Skeletal muscle satellite cell (primary cell): ENCODE data around the gene XKR3.

DNA sequence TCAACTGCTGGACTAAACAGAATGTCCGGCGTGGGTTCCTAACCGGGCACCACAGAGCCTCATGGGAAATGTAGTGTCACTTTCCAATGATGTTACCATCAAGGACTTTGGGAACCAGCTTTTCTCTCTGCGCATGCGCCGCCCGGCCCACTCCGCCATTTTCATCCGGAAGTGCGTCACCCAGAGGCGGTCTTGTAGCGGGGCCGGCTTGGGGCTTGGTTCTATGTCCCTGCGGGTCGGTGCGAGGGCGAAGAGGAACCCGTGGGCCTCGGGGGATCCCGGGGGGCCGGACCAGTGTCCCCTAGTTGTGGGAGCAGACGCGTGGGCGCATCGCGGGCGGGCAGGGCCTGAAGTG is 3430.3 kb upstream of the OR11H1 start:
- CAGE, long polyA plus RNA, result no peak

DNA sequence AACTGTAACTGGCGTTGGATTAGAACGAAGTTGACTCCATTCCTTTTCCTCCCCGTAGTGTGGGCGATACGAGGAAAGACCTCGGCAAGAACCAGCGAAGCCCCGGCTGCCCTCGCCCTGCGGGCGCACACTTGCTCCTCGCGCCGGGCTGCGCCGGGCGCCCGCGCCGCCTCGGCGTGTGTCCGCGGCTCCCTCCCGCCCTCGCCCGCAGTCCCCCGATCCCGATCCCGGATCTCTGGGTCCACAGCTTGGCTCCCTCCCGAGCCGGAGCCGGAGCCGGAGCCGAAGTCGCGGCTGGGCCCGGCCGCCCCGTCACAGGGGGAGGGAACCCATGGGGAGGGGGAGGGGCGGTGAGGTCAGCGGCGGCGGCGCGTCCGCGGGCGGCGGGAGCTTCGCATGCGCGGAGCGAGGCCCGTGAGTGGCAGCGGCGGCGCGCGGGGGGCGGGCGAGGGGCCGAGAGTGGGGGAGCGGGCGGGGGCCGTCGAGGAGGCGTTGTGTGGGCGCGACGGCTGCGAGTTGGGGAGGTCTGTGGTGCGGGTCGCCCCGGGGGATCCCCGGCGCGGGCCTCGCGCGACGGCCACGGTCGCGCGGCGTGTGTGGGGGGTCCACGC is 8.5 kb upstream of the CCT8L2 start:
- CAGE, long polyA plus RNA, result no peak

DNA sequence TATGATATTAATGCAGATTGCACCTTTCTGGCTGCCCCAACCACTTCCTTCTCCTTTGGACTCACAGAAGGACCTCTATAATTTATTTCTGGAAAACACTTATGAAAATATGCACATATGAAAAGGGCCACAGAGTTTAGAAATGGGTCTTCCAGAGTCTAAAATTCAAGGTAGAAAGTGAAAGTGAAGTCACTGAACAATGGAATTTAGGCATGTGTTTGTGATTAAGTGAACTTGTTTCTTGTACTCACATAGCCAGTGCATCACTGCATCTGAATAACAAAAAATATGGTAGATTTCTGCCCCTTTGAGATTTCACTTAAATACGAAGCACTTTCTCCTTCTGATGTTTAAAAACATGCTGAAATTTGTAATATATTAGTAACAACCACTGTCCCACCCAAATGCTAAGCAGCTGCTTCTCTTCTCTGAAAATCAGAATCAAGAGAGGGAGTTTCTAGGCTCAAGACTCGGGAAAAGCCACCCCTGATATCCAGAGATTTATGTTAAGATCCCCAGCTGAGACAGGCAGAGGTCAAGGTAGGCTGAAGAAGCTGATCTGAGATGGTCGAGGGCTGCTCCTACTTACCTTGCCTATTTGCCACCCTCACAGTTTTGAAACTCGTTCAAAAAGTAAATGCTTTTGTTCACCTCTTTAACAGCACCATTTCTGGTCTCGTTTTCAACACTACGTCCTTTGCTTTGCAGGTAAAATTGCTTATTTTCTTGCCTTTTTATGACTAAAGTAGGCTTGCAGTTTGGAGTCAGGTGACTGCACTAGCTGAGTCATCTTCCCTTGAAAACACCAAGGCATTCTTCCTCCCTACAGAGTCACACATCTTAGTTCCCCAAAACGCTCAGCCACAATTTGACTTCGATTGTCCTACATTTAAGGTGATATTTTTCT is at the start of gene XKR3:
TSS of gene XKR3 (minus strand) at position 710 of the 907 bp plus-strand sequence.
- CAGE, long polyA plus RNA, result no peak

DNA sequence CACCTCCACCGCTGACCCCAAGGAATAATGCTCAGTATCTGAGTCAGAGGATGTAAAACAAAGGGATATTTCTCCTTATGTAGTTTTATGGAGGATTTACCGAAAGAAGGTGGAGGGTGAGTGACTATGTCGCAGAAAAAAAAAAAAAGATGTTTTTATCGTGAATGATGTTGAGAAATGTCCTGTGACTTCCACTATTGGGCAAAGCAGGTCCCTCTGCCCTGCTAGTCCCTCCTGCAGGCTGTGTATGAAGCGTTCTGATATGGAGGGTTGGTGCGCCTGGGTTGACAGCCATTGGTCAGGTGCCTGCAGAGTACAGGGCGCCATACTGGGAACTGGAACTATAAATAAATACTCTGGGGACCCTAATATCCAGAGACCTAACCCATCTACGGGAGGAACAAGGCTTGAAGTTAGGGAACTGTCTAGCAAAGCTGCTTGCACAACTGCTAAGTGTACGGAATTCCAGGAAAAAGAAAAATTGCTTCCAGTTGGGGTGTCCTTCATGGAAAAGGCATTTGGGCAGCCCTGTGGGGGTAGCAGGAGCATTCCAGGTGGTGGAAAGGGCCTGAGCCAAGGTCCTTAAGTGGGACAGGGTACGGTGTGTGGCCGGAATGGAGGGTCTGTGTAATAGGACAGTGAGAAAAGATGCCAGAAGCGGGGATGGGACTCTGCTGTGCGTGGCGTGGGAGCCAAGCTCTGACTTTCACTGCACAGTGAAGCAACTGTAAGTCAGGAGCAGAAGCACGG is 1.6 kb downstream of the IL17RA start:
- CAGE, long polyA plus RNA, result no peak

- CAGE, long polyA plus RNA, result no peak
Observed at GRCh38 chr22:17106561-17107116, 14.5 kb downstream of the TMEM121B start.

DNA sequence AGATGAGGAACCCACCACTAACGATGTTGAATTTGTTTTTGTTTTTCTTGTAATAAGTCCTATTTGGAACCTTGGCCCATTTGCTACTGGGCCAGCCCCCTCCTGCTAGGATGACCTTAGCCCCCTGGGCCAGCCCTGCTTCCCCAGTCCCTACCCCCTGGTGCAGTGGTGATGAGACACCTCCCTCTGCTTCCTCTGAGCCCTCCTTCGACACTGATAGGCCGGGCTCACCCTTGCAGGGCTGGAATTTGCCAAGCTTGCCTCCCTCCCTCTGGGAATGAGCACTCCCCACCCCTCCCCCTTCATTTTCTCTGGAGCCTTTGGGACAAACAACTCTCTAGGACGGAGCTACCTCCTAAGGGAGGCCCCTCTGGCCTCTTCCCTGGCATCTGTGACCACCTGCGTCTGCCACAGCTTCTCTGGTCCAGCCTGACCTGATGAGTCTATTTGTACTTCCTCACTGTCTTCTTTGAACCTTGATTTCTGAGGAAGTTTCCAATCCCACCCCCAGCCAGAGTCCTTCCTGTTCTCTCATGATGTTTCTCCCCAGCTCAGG is 53.2 kb upstream of the ADA2 start:
- CAGE, long polyA plus RNA, result no peak

GRCh38 chr22:17304384-17304915 is 64.8 kb upstream of the CECR2 start:
- CAGE, long polyA plus RNA, result no peak

DNA sequence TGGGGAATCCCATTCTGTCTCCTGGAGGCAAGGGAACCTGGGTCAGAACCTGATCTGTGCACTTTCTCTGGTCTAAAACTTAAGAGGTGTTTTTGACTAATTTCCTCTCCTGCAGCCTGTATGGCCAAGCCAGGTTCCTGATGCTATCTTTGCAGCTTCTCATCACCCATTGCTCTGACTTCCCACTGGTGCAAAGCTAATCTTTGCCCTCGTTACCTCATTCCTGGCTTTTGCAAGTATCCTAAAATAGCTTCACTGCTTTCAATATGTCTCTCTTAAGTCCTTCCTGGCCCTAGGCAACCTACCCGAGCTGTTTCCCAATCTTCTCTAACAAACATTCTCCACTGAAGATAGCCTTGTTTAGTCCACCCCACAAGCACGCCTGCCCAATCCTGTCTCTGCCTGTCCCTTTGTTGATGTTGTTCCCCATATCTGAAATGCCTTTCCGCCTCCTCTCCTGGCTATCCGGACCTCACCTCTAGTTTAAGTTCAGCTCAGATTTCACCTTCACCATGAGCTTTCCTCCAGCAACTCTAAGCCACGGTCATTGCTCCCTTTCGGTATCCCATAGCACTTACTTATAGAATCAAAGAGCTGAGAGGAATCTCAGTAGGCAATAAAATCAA is 30.1 kb upstream of the CECR2 start:
- CAGE, long polyA plus RNA, result no peak

GRCh38 chr22:17472234-17472568 is 91.1 kb upstream of the SLC25A18 start:
- CAGE, long polyA plus RNA, result no peak

DNA sequence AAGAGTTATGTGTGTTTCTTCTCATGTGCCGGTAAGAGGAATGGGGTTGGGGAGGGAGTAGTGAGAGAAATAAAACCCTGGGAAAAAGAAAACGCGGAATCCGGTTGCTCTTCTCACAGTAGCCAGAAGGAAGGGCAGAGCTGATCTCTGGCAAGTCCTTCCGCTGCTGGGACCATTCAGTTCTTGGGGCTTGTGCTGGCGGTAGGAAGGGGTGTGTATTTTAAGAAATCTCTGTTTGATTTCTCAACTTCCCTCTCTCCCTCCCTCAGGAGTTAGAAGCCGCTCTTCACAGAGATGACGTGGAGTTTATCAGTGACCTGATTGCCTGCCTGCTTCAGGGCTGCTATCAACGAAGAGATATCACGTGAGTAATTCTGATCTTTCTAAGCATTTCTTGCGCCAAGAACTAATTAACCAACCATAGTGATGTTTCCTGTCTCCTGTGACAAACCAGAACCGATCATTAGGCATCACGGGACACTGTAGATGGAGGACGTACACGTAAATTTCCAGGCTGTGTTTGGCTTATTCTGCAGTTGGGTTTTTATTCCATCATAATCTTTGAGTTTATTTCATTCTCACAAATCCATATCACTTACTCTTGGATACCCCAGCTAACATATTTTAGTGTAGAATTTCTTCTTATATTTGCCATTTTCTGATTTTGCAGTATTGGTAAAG is 85.8 kb upstream of the SLC25A18 start:
- CAGE, long polyA plus RNA, result no peak

GRCh38 chr22:17726459-17727390 is 47.5 kb downstream of the BID start:
- CAGE, long polyA plus RNA, result no peak

DNA sequence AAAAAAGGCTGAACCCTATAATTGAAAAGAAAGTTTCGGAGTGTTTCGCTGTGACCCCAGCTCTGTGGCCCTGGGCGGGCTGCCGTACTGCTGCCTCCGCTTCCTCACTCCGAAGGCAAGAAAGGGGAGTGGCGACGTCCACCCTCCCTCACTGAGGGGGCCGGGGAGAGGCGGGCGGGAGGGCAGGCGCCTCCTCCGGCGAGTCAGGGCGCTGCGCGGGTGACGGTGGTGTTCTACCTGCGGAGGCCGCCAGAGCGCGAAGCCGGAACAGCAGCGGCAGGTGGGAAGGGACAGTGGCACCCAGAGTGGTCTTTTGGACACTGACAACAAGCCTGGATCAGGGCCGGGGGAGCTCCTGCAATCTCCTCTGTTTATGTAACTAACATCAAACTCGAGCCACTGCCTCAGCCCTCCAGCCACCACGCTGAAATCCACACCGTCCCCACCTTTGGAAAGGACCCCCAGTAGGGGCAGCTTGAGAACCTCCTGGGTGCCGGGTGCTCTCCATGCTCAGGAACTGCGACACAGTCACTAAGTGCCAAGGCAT is 25.6 kb downstream of the BID start:
- CAGE, long polyA plus RNA, result no peak

- CAGE, long polyA plus RNA, result no peak
Observed at GRCh38 chr22:17841538-17842305, 67.5 kb upstream of the BID start.

GRCh38 chr22:17980547-17981223 is 43.7 kb downstream of the MICAL3 start:
- CAGE, long polyA plus RNA, result no peak

DNA sequence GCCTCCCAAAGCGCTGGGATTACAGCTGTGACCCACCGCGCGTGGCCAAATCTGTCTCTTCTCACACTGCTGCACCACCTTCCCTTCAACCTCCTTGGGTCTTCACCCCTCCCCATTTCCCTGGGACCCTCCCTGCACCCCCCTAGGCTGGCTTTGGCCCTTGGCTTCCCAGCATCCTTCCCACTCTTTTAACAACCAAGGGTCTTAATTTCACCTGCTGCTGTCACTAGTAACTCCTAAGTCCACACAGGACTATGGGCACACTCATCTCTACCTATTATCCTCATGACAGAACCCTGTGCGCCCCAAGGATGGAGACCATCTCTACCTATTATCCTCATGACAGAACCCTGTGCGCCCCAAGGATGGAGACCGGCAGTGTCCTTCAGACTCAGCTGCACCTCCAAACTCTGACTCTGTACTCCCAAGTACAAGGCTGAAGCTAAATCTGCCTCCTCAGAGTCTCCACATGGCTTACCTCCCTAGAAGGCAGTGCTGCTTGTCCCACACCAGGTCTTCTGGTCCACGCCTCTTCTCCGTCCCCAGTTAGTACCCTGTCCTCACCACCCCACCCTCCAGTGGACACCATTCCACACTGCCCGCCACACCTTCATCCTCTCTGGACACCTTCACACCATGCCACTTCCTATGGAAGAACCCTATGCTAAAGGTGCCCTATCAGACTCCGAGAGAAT is 41.1 kb downstream of the MICAL3 start:
- CAGE, long polyA plus RNA, result no peak

DNA sequence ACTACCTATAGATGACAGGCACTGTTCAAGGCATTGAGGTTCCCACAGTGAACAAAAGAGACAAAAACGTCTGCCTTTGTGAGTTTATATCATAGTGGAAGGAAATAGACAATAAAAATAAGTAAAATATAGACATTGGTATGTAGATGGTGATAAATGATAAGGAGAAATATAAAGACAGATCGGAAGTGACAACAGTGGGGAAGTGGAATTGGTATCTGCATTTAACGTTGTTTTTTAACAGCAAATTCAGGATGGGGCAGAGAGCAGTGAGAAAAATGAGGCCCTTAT is 727 bp upstream of the PEX26 start:
- CAGE, long polyA plus RNA, result no peak

DNA sequence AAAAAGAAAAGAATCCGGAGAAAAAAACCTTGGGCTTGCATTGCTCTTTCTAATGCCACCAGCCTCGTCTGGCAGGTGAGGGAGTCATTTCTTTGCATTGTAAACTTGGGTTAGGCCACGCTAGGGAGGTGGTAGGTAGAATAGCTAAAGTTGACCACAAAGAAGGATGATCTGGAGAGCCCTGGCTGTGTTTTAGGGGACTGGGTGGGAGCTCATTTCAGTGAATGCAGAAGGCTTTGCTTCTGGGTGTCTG is 1.3 kb downstream of the PEX26 start:
- CAGE, long polyA plus RNA, result no peak

- CAGE, long polyA plus RNA, result no peak
Observed at GRCh38 chr22:18113614-18113867, 2.9 kb downstream of the TUBA8 start.

DNA sequence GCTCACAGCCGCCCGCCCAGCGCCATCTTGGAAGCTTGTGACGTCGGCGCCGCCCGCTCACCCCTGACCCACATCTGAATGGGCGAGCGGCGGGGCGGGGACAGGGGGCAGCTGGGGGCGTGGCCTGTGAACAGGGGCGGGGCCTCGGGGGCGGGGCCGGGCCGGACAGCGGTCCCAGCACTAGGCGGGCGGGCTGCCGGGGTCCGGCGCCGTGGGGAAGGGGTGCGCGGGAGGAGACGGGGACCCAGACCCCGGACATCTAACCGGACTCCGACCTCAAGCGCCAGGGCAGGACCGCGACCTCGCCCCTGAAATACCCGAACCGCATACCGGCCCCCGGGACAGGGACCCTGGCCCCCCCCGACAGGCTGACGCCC is 33.8 kb downstream of the RIMBP3 start:
- CAGE, long polyA plus RNA, result no peak

DNA sequence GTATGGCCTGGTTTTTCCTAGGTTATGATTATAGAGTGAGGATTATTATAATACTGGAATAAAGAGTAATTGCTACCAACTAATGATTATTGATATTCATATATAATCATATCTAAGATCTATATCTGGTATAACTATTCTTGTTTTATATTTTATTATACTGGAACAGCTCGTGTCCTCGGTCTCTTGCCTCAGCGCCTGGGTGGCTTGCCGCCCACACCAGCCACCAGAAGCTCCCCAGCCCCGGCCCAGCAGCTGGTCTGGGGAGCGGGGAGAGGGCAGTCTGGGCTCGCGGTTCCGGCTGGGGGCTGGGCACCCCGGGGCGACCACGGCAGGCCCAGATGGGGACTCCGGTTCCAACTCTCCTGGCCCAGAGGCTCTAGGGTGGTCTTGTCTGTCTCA is 670 bp upstream of the DGCR6 start:
- CAGE, long polyA plus RNA, result no peak